Daoy (cell line): ENCODE data around the genes POTEB, GOLGA6L22, GABRG3 and GOLGA6L24.

DNA sequence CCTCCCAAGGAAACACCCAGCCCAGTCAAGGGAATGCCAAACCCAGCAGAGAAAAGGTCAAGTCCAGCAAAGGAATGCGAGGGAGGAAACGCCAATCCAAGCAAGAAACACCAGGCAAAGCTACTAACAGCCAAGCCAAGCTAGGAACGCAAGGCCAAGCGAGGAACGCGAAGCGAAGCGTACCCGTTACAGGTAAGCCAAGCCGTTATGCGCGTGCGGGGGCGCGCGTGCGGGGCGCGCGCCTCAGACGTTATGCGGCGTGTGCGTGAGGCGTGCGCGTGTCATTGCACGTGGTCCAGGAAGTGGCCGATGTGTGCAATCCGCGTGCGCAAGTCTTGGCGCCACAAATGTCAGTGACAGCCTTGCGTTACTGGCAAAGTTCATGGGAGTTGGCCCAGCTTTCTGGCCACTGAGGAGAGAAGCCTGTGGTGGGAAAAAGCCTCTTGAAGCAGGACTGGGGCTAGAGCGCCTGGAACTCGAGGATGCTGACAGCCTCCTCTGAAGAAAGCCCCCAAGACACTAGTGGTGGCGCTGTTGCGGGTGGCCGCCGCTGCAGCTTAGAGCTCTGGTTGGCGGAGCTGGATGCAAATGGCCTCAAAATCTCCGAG, at the start of gene POTEB:
POTEB (minus strand) TSS at position 243 of the 608 bp plus-strand sequence.
- RAMPAGE, long total RNA: no peak

DNA sequence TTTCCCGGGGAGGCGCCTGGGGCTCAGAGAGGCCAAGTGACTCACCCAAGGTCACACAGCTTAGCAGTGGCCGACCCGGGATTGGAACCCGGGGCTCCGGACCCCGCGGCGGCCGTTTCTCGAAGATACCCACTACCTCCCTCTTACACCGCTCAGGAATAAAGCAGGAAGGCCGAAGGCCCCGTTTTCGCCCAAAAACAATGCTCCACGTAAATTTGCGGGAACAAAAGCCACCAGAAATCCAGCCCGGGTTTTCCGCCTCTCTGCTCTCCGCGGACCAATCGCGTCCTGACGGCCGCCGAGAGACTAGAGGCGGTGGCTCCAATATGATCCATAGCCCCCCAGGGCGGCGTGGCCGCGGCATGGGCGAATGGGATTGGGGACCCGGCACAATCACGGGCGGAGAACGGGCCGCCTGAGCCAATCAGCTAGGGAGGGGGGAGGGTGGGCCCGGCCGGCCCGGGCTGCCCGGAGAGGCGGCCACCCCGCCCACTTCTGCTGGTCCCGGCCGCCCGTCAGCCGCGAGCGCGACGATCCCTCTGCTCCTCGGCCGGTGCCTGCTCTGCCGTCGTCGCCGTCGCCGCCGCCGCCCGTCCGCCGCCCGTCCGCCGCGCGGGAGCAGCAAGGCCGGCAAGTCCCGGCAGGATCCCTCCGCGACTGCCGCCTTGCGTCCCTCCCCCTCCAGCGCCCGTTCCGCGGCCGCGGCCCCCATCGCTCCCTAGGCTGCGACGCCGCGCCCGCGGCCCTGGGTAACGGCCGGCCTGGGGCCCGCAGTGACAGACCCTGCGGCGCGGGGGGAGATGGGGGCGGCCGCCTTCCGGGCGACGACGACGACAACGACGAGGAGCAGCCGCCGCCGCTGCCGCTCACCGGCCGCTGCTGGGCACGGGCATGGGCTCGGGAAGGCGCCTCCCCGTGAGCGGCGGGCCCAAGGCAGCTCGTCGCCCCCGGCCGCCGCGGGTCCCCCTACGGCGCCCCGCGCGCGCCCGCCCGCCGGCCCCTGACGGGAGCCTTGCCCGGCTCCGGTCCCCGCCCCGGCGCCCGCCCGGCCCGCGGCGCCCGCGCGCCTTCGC, 163.2 kb downstream of the OR4N4 start:
- RAMPAGE, long total RNA: no peak

GRCh38 chr15:22262345-22263098, 168.2 kb downstream of the OR4N4 start:
- RAMPAGE, long total RNA: no peak

DNA sequence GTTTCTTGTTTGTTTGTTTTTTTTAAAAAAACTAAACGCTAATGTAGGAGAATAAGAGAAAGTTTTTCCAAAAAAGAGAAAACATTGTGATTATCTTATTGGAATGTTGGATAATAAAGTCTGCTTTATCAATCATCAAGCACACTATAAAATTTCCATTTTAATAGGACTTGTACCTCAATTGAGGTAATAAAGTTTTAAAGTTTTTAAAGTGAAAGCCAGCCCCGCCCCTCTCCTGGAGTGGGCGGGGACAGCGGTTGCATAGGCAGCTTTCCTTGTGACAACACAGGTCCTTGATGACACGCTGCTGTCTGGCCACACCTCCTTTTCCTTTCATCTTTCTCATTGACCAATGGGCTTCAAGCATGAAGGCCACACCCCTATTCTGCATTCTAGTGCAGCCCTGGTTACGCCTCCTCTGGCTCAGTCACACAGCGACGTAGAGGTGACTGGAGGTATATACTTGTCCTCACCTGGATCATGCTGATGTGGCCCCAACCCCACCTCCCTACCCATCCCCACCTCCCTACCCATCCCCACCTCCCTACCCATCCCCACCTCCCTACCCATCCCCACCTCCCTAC, at the start of gene GOLGA6L22:
GOLGA6L22 (plus strand) TSS at position 390 of the 584 bp plus-strand sequence.
- RAMPAGE, long total RNA: no peak

DNA sequence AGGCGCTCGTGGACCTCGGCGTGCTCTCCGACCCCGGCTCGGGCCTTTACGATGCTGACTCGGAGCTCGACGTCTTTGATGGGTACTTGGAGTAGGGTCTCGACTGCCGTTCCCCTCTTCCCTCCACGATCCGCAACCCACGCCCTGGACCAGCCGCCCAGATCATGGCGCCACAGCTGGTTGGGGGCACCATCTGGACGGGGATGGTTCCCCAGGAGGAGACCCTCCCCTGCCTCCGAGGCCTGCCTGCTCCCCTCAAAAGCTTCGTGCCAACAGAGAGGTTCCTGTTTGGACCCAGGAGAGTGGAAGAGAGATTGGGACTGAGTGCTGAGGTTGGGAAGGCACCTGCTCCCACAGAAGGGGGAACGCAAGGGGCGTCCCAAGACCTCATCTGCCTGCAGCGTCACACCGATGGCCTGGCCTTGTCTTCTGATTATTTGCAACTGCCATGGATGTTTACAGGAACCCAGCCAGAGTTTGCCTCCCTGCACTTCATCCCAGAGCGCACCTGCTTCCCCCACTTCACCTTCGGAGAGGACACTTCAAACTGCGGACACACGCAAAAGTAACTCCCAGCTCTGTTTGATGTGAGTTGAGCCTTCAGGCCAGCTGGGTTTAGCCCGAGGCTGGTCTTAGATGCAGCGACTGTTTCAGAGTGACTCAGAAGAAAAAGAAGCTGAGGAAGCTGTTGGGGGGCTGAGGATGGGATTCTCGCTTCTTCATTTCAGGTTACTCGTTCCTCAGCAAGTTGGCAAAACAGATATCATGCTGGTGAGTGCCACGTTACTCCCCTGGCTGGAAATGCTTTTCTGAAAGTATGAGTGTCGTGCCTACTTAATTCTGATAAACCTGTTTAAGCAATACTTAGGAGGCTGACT, 71.1 kb upstream of the NIPA1 start:
- RAMPAGE, long total RNA: no peak

GRCh38 chr15:23039829-23040207, 449 bp upstream of the TUBGCP5 start:
- RAMPAGE, long total RNA: no peak

DNA sequence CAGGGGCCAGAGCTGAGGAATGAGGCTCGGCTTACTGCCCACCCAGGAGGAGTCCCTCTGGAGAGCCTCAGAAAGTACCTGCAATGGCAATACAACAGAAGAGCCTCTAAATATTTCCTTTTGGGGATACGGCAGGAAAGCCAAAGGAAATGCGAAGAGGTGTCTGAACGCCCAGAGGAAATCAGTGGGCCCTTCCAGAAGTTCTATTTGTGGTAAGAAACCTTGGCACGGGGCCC, 44.6 kb downstream of the GOLGA8S start:
- RAMPAGE, long total RNA: no peak

DNA sequence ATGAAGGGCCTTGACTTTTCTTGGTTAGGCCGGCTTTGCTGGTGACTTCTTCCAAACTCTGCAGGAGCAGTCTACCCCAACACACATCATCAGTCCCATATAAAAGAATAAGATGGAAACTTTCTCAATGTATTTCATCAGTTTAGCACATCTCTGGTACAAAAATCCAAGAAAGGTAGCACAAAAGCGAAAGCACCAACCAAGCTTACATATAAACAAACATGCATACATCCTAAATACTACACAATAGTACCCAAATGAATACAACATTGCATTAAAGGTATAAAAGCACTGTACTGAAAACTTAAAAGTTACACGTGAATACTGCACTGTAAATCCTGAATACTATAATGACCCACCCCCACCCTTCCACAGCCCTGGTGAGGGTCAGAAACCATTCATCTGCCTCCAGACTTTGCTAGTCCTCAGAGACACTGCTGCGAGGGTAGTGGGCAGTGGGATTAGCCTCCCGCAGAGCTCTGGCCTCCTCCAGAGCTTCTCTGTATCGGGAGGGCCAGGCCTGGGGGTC, 1.2 kb downstream of the NDN start:
- RAMPAGE, long total RNA: no peak

- RAMPAGE, long total RNA: no peak
Measured at GRCh38 chr15:24823292-24824032, 131.3 kb upstream of the SNRPN start.

DNA sequence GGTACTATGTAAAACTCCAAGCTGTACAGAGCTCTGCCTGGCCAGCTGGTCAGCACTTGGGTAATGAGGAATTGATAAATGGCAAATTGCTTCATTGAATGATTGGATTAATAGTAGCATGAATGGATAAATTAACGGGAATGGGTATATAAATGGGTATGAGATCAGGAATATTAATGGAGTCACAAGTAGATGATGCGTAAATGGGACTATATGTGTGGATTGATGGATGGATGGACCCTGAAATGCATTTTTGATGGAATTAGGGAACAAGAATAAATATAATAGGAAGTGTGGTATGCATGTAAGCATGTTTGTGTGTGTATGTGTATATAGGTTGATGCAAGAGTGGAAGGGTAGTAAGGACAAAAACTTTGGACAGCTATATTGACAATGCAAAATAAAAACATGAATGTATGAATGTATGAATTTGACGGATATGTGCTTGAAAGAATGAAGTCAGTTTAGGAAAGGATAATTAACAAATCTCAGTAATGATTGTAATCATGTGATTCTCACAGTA, 61.4 kb downstream of the SNRPN start:
- RAMPAGE, long total RNA: no peak

- RAMPAGE, long total RNA: no peak
Measured at GRCh38 chr15:25423662-25424835, 14.8 kb downstream of the UBE3A start.

GRCh38 chr15:25674809-25675702, 188.1 kb downstream of the ATP10A start:
- RAMPAGE, long total RNA: no peak

DNA sequence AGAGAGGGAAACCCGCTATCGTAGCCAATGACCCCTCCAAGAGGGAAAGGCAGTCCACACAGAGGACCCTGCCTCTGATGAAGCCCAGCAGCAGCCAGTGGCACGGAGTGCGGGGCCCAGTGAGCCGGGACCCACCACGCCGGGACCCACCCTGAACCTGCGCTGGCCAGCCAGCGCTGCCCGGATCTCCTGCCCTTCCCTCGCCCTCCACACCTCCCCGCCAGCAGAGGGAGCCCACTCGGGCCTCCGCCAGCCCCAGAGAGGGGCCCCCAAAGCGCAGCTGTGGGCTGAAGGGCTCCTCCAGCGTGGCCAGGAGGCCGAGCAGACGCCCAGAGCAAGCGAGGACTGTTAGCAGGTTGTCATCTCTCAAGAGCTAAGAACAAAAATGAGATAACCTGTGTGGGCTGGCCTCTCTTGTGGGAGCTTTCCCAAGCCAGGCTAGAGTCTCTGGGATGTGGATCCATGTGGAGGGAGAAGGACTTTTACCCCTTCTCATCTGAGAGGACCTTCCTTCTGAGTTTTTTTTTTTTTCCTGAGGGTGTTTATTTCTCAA, 81.3 kb upstream of the ATP10A start:
- RAMPAGE, long total RNA: no peak

DNA sequence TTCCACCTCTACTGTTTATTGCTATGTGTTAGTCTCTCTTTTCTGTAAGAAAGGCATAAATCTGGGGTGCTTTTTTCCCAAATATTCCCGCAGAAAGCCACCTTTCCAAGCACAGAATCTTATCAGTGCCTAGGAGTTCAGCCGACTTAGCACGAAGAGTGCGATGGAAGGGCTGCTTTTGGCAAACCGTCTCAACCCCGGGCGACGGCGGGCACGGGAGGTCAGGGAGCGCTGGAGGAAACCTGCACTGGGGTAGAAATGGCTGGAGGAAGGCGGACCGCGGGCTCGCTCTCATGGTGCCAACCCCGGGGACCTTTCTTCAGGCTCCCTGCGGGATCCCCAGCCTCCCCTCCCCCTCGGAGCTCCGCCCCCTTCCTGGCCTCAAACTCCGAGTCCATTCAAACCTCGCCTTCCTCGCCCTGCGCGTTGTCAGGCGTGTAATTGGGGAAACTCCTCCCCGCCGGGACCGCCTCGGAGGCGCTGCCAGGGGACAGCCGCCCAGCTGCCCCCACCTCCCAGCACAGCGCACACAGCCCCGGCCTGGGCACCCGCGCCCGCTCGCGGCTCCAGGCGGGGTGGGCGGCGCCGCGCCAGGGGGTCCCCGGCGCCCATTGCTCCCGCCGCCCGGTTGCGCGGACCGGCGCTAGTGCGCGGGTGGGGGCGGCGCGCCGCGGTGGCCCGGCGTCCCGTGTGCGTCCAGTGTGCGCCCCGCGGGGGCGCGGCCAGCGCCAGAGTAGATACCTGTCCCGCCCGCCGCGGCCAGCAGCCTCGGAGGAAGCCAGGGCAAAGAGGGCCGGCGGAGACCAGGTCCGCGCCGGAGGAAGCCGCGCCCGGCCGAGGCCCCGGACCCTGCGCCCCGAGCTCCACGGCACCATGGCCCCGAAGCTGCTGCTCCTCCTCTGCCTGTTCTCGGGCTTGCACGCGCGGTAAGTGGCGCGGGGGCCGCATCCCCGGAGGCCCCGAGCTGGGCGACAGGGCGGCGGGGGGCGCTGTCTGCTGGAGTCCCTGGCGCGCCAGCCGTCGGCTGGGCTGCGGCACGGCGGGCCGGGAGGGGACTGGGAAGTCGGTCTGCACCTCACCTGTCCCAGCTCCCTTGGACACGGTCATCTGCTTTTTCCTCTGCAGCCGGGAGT, at the start of gene GABRG3:
GABRG3 (plus strand) TSS at position 519 of the 1,133 bp plus-strand sequence.
- RAMPAGE, long total RNA: no peak

DNA sequence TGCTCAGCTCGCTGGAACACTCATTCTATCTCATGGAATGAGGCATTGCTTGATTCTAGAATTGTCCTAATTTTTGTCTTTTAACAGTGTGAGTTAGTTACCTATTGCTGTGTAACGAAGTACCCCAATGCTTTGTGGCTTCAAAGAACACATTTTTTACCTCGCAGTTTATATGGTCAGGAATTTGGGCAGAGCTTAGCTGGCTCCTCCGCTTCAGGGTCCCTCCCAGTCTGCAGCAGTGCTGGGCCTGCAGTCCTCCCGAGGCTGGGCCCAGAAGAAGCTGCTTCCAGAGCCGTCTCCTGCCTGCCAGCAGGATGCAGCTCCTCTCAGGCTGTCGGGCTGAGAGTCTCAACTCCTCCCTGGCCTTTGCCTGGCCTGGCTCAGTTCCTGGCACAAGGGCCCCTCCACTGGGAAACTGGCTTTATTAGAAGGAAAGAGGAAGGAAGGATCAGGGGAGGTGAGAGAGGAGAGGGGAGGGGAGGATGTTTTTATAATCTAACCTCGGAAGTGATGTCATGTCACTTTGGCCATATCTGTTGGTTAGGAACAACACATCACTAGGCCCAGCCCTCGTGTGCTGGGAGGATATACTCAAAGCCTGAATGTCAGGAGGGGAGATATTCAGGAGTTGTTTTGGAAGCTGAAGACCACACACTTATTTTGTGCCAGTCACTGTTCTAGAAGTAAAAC, 72.8 kb downstream of the GABRG3 start:
- RAMPAGE, long total RNA: no peak

- RAMPAGE, long total RNA: no peak
Measured at GRCh38 chr15:28095620-28096890, 3.1 kb downstream of the OCA2 start.

GRCh38 chr15:28106600-28106932, 7.5 kb upstream of the OCA2 start:
- RAMPAGE, long total RNA: no peak

DNA sequence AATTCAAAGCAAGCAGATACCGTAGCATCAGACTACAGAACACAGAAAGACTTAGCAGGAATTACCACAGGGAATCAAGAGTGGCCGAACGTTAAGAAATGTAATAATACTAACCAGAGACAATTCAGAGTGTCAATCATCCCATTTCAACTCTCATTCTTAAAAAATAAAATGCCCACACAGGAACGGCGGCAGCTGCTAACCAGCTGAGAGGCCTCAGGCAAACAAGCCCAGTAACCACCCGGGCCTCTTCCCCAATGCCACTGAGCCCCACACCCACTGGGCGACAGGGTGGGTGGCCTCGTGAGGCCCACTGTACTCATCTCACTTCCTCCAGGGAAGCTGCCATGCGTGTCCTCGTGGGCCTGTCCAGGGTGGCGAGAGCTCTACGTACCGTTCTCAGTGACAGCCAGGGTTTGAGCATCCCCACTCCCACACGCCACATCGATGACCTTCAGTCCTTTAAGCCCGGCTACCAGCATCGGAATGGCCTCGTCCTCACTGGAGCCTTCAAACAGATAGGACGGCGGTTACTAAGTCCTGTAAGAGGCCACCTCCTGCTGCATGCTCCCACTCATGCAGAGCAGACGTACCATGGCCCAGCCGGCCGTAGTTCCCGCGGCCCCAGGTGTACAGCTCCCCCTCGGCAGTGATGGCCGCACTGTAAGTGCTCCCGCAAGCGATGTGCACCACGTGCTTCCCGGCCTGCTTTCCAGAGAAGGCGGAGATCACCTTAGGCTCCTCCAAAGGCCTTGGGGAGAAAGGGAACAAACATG, 56.6 kb downstream of the HERC2 start:
- RAMPAGE, long total RNA: no peak

- RAMPAGE, long total RNA: no peak
Measured at GRCh38 chr15:28358025-28358304, at the start of gene GOLGA6L24. Gene GOLGA6L24 (minus strand): TSS chr15:28358084.

GRCh38 chr15:28886754-28887479, 1.1 kb downstream of the APBA2 start:
- RAMPAGE, long total RNA: no peak